ENCODE measurements around a stretch of chr1.

GRCh38 chr1:207334235-207334864 is 12.9 kb downstream of the CD55 start:
- PRO-cap, 2 experiments: no peak in any of the 2 experiments

DNA sequence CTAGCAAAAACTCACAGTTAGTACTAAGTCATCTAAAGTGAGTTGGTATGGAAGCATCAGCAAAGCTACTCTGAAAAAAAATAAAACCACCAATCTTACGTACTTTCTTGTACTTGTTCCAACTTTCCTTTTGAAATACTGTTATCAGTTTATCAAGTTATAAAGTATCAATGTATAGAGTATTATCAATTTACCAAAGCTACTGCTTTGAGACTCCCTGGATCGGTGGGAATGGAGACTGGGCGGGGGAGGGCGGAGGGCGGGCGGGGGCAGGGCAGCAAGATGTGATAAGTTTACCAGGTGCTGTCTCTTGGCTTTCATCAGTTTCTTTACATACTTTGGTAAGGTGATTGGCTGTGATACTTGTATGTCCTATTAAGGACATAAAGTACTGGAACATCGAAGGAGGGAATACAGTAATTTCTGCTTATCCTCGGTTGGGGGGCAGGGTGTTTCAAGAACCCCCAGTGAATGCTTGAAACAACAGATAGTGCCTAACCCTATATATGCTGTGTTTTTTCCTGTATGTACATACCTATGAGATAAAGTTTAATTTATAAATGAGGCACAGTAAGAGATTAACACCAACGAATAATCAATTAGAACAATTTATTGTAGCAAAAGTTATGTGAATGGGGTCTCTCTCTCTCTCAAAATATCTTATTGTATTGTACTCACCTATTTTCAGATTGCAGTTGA is 36.0 kb downstream of the CD55 start:
- PRO-cap, 2 experiments: no peak in any of the 2 experiments

- PRO-cap, 2 experiments: no peak in any of the 2 experiments
Measured at GRCh38 chr1:207811459-207811848, 59.6 kb downstream of the CD46 start.

- PRO-cap, 2 experiments: no peak in any of the 2 experiments
Measured at GRCh38 chr1:207822112-207822547, 70.3 kb downstream of the CD46 start.

- PRO-cap, 2 experiments: no peak in any of the 2 experiments
Measured at GRCh38 chr1:207828443-207828964, 76.7 kb downstream of the CD46 start.

- PRO-cap, 2 experiments: no peak in any of the 2 experiments
Measured at GRCh38 chr1:207855900-207856574, 54.9 kb downstream of the CD34 start.

DNA sequence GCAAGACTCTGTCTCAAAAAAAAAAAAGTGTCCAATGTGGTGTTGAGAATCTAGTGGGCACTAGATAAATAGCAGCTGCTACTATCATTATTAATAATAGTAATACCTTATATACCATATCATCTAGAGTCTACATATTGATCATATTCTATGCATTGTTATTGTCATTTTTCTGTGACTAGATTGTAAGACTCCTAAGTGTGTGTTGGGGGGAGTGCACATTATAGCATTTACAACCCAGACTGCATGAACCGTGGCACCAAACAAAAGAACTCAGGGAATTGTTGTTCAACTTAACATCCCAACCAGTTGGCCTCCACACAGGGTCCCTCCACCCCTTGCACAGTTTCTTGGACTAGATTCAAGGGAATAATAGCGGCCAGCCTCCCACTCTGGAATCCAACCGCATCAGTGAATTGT is 18.3 kb downstream of the CD34 start:
- PRO-cap, 2 experiments: no peak in any of the 2 experiments

DNA sequence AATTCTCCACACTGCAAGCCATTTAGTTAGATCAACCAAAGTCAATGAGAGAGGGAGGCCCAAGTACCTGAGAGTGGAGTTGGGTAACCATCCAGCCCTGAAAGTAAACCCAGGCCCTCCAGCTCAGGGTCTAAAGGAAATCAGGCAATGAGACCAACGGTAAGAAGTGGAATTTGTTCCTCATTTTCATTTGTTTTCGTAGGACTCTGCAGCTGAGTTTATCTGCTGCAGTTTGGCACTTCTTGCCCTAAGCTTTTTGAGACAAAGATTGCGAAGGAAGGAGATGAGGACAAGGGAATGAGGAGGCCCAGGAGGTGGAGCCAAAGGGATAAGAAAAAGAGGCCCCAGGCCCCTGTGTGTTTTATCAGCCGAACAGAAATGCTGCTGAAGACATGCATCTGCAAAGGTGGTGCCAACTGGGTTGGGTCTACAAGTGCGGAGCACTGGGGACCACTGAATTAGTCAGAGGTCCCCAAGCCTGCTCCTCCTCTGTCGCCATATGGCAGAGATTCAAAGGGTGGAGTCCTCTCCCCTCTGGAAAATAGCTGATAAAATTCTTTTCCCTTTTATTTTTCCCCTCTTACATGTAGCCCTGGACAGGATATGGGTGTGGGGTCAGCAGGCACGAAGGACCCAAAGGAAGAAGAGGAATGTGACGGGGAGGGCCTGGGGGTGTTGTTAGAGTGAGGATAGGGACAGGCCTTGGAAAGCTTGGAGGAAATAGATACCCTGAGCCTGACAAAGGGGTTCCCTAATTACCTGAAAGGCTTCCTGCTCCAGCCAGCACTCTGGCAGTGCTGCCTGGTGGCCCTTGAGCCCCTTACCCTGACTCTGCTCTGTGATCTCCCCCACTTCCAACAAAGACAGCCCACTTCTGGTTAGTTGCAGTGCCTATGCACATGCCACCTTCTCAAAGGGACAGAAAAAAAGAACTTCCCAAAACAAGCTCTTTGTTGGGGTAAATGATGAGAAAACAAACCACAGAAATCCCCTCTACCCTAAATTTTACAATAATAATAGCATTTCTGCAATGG is 2.7 kb downstream of the CD34 start:
- PRO-cap, 2 experiments: no peak in any of the 2 experiments

DNA sequence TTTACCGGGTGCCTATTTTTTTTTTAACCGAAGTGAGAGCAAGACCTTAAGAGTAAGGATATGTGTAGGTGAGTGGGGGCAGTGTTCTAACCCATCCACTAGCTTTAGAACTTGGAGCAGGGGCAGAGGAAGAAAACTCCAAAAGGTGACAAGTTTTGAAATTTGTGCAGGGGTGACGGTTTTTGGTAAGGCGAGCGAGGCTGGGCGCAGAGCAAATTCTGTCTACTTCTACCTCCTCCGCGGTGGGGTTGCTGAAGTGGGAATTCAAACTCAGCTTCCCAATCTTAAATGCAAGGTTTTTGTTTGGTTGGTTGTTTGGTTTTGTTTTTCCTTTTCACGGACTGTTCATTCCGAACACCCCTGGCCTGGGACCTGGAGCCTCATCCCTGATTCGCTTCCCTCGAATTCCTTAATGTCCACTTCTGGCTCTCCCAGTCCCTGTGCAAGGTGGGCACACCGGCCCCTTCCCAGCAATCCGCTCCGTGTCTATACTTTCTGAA is 764 bp downstream of the CD34 start:
- PRO-cap, 2 experiments: no peak in any of the 2 experiments

GRCh38 chr1:207956953-207957533 is 46.1 kb upstream of the CD34 start:
- PRO-cap, 2 experiments: no peak in any of the 2 experiments

GRCh38 chr1:207962420-207963246 is 51.7 kb upstream of the CD34 start:
- PRO-cap, 2 experiments: no peak in any of the 2 experiments

GRCh38 chr1:207992509-207992895 is 81.6 kb upstream of the CD34 start:
- PRO-cap, 2 experiments: no peak in any of the 2 experiments

DNA sequence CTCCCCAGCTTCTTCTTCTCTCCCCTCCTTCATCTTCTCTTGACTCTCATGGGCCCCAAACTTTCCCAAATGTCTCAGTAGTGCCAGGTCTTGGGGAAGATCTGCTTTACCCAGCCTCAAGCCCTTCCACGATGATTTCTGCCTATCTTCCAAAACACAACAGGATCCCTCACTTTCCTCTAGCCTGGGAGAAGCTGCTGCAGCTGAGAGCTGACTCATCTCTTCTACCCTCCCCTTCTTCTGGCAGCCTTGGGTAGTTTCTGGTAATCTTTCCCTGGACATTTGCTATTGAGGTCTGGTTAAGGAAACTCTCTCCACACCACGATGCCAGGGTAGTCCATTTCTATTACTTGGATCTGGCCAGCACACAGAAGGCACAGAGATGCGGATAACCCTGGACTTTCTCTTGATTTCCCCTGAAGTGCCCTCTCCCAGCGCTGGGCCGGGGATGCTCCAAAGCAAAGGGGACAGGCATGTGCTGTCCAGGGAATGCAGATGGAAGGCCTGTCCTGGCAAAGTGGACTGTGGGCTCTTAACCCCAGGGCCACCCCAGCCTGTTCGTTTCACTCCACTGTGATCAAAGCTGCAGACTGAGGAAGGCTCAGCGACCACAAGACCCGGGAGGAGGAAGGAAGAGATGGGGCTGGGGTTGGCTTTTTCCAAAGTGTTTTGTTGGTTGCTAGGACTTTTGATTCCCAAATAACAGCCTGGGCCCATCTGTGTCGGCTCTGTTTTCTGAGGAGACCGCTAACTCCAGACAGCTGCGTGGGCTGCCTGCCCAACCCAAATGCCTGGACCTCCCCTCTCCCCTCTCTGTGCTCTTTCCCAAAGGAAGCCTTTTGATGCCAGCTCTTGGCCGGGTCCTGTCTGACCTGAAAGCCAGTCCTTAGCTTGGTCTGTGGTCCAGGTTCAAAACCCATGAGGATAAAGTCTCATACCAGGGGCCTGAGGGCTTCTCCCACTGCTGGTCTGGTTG is 119.3 kb upstream of the CD34 start:
- PRO-cap, 2 experiments: no peak in any of the 2 experiments

GRCh38 chr1:208043578-208044362 is 132.8 kb upstream of the CD34 start:
- PRO-cap, 2 experiments: no peak in any of the 2 experiments

GRCh38 chr1:208179296-208179758 is 64.9 kb downstream of the PLXNA2 start:
- PRO-cap, 2 experiments: no peak in any of the 2 experiments

DNA sequence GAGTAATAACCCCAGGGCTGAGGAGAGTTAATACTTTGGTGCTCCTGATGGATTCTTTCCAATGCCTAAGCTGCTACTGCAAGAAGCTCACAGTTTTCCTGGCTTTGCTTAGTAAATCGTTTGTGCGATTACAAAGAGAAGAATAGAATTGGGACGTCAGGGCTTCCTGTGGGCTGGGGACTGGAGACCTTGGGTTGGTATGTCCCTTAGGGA is 40.4 kb downstream of the PLXNA2 start:
- PRO-cap, 2 experiments: no peak in any of the 2 experiments

DNA sequence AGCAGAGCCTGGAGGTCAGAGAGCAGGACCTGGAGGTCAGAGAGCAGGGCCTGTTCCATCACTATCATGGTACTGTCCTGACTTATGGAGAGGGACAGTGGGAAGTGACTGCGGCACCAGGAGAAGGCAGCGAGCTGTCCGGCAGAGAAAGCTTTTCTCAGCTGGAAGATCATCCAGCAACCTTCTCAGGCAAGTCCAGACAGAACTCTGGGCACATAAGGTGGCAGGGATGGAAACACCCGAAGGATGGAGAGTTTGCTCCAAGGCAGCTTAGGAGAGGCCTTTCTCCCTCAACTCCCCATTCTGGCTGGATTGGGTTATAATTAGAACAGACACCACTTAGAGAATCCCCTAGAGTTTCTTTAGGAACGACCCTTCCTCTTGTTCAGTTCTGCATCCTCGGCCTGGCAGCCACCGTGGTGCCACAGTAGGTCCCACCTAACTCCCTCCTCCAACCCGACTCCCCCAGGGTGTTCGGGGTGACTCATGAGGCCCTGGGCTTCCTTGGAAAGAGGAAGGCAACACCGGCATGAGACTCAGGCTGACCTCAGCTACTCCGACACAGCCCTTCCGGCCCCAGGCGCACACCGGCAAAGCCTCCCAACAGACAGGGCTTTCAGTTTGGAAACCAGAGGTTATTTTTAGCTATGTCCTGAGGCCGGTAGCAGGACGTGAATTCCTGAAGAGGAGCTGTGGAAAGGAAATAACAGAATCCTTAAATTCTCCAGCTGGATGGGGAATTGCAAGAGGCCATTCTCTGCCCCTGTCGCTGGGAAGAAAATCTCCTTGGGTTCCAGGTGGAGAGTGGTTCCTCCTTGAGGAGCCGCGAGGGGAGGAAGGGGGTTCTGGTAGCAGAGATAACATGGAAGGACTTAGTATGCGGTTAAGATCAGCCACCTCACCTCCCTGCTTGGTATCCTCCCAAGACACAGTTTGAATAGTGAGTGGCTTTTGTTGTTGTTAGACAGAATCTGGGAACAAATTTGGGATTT is 24.6 kb downstream of the PLXNA2 start:
- PRO-cap, 2 experiments: no peak in any of the 2 experiments

- PRO-cap, 2 experiments: no peak in any of the 2 experiments
Measured at GRCh38 chr1:208240488-208241029, 3.6 kb downstream of the PLXNA2 start.

DNA sequence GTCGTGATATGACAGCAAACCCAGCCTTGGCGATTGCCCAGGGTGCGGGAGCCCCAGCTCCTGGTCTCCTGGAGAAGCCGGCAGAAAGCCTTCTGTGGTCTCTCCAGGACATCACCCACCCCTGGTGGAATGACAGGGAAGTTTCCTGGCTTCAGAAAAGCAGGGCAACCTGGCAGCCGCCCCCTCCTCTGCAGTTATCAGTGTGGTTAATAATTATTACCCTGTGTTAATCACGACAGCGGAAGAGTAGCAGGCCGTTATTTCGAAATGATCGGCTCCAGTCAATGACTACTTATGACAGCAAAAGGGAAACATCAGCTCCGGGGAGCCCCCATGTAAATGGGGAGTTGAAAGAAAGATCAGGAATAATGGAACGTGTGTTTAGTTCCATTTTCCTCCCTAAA is 8.3 kb upstream of the PLXNA2 start:
- PRO-cap, 2 experiments: no peak in any of the 2 experiments

DNA sequence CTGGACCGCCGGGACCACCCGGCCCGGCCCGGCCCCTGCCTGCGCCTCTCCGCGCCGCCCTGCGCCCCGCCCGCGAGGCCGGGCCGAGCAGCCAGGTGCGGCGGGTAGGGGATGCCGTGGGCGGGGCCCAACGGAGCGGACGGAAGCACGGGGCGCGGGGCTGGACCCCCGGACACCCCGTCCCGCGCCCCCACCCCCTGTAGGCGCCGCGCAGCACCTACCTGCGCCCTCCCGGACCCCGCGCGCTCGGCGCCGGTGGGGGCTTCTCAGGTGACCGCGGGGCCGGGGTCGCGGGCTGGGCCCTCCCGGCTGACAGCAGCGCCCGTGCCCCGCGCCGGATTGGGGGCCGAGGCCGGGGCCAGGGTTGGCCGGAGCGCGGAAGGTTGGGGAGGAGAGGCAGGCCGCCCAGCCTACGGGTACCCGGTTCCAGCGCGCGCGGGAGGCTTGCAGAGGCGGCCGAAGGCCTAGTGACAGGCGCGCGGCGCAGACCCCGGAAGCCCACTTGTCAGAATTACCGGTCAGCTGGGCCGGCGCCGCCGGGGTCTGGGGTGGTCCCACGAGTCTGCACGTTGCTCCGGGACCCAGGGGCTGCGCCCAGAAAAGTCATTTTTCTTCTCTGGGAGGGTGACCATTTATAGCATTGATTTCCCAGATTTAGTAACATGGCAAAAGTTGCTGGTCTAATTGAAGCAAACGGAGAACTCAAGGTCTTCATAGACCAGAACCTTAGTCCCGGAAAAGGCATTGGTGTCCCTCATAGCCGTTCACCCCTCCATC is 351.8 kb upstream of the CAMK1G start:
- PRO-cap, 2 experiments: no peak in any of the 2 experiments